Calu3 (cell line): ENCODE measurements around the gene IL17RD.

GRCh38 chr3:53235880-53236619, 19.8 kb downstream of the TKT start:
- PRO-cap, result no peak

DNA sequence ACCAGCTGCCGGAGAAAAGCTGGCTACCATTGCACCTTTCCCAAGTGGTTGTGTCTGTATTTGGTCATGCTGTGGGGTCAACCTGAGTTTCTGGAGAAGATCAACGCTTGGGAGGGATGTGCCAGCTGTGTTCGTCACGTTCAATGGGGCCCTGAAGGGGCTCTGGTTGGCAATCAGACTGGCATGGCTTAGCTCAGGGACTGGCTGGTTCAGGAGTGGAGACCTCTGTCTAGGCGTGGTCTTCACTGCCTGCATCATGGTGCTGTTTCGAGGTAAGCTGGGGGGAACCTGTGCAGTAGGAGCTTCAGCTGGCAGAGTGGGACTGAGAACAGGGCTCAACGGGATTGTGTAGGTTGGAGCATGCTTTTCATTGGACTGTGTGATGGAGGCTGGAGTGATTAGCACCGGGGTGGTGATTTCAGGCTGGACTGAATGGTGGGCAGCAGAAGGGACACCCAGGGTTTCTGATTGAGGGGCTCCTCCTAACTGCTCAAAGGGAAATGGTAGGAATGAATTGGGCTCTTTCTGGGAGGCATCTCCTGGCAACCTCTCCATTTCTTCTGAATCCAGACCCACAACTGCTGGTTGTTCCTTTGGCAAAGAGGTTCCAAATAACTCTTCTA, 36.5 kb upstream of the TKT start:
- PRO-cap, result no peak

- PRO-cap, result no peak
These were observed 39.2 kb downstream of the DCP1A start for GRCh38 chr3:53308049-53308603.

- PRO-cap, result no peak
These were observed 41.3 kb downstream of the CHDH start for GRCh38 chr3:53804823-53805500.

DNA sequence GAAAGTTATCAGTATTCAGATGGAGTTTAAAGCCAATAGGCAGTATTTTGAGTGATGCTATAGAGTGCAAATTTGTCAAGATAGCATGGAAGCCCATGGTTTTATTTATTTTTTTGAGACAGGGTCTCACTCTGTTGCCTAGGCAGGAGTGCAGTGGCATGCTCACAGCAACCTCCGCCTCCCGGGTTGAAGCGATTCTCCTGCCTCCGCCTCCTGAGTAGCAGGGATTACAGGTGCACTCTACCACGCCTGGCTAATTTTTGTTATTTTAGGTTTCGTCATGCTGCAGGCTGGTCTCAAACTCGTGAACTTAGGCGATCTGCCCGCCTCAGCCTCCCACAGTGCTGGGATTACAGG, 2.6 kb upstream of the ACTR8 start:
- PRO-cap, result no peak

DNA sequence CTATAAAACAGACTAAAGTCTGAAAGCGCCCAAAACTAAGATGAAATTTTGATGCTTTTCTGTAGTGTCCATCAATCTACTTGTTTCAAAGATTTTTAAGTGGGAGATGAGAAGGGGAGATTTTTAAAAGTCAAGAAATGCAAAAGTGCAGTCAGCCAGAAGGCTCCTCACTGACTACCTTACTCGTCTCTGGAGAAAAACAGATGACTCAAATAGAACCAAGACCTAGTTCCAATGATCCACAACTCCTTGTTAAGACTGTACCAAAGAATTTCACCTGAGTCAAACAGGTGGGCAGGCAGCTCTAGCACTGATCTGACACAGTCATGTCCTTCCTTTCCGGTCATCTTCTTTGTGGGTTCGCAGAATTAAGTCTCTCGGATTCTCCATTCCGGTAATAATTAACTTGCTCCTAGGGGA, 1.0 kb downstream of the SELENOK start:
- PRO-cap, result no peak

GRCh38 chr3:53893108-53893511, 1.5 kb upstream of the SELENOK start:
- PRO-cap, result no peak

GRCh38 chr3:54121643-54122524, 468 bp upstream of the CACNA2D3 start:
- PRO-cap, result no peak

DNA sequence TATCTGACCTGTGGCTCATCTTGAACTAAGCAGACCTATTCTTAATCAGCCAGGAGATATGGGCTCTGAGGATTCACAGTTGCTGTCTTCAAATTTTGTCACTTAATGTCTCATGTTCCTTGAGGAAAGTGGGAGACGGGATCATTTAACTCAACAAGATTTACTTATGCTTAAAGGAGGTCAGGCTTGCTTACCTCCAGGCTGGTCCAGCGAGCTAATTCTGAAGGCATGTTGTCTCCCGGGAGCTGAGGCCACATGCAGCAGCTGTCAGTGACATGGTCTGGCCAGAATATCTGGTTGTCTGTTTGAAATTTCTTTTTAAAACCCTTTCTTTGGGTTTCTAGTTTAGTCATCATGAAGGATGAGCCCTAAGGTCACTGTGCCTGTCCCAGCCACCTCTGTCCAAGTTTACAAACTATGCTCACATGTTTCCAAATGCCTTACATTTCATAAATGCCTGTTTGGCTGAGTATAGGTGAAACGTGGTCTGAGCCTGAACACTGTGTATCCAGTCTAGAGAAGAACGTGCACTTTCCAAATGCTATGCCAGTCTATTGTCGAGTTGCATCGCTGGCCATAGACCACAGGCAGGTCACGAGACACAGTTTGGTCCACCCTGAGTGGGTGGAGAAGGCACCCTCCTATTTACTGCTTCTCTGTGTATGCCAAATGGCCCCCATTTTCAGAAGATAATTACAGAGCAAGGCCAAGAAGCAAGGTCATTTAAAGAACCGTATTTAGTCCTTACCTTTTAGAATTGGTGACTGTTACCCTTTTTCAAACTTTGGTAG, 26.7 kb downstream of the LRTM1 start:
- PRO-cap, result no peak

- PRO-cap, result no peak
These were observed 112.7 kb downstream of the ERC2 start for GRCh38 chr3:56355431-56356138.

- PRO-cap, result no peak
These were observed 1.9 kb downstream of the TASOR start for GRCh38 chr3:56681050-56681582.

DNA sequence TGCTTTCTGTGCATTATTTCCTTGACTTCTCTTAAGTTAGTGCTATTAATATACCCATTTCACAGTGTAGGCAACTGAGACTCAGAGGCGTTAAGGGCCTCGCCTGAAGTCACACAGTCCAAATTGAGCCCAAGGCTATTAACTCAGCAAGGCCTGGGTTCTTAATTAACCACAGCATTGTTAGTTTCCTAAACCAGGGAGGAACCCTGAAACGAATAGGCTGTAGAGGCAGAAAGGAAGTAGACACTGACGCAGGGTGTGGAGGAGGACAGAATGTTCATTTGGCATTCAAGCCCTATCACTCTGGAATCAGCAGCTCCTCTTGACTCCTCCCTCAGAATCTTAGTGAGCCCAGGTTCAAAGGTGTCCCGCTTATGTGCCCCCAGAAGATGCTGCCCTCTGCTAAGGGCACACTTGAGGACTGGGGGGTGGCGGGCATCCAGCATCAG, 13.9 kb downstream of the ARHGEF3 start:
- PRO-cap, result no peak

GRCh38 chr3:56801446-56801801, 325 bp downstream of the ARHGEF3 start:
- PRO-cap, result no peak

GRCh38 chr3:57068146-57069287, 8.1 kb downstream of the SPATA12 start:
- PRO-cap, result no peak

DNA sequence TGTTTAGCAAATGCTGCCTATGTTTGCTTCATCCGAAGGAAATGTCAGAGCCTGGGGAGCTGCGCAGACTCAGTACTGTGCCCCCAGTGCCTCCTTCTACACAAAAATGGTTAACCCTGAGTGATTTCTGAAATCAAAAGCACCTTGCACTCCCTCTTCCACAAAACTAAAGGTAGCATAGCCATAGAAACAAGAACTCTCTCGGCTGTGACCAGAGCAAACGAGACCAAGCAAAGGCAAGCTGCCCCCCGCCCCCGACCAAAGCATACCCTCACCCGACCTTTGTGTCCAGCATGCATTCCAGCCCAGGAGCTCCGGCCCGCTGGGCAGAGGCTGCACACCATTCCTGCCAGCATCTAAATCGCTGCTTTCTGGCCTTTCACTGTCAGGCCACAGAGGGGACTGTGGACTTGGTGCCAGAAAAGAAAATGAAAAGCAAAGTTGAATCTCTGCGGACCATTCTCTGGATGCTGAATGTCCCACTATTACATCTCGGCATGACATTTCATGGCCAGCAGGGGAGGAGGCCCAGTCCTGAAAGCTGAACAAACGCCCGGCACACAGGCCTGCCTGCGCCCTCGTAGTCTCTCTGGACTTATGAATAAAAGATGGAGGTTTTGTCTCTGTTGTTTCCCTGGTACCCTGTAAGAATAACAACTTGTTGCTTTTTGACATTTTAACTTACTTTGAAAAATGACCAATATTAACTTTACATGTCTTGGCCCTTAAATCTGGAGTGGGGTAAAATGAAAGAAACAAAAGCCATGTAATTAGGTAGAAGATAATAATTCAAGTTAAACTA, 13.0 kb downstream of the IL17RD start:
- PRO-cap, result no peak

DNA sequence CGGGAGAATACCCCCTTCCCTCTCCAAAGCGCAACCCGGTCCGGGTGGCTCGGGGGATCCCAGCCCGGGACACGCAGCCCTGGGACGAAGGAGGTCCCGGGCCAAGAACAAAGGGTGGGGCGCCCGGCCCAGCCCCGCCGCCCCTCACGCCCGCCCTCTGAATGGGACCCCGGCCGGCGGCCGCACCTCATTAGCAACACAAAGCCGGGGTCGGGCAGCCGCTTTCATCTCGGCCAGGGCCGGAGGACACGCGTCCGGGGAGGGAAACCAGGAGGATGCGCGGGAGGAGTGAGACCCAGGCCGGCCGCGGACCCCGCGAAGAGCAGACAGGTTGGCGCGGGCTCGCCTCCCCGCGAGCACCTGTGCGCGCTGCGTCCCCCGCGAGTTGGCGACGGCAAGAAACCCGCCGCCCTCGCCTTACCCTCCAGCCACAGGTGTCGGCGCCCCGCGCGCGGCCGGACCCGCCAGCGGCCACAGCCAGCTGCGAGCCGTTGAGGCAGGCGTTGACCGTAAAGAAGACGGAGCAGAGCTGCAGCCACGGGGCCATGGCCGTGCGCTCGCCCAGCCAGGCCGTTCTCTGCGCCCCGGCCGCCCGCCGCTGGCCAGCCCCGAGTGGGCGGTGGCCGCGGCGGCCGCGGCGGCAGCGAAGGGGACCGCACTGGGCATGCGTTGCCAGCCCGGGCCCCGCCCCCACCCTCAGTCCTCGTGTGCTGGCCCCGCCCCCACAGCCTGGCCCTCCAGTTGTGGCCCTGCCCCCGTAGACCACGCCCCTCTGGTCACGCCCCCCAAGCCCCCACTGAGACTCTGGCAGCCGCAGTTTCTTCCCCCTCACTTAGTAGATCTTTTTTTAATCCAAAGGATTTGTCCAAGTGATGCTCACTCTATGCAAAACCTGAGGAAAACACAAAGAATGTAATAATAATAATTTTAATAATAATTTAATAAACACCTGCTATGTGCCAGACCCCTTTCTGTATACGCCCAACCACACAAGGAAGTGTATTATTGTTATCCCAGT, at the start of gene IL17RD:
Gene IL17RD, minus strand, starts transcription at position 614 of the 1,018 bp plus-strand sequence.
- PRO-cap, result bidirectional peak, plus-strand start at position 778 of the sequence, minus-strand start at position 614 of the sequence

DNA sequence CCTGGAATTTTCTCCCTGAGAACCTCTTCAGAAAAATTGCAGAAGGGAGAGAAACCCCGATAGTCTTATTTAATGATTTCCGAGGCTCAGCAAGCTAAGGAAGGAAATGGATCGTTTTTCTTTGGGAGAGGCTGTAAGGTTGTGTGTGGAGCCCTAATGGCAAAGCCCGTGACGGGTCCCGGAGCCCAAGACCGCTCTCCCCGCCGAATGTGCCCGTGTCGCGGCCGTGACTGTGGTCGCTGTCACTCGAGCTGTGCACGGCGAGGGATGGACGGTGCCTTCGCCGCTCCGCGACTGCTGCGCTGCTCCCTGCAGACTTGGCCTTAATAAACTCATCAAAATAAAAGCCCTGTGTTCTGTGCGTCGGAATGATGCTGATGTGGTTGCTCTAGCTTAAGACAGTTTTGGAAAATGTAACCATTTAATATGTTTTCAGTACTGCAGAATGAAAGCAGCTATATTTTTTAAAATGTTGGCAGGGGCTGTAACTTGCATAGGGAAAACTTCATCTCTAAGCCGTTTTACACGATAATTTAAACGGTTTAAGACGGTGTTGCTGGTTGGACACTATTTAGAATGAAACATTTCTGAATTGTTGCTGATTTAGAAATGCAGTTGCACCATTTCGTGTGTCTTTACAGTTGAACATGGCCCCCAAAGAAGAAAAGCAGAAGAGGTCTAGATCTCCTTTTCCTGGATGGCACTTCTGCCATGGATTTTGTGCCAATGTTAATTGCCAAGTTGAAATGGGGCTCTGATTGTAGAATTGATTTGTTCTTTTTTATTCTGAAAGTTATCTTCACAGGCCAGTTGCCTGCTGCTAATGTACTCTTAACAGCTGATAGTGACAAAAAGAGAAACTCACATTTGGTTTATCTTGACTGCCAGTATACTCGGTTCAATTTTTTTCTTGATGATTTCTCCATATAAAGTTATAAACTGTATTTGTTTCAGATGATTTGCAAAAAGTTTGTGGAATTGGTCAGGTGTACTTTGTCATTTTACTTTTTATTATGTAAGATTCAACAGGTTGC, 1.1 kb downstream of the APPL1 start:
- PRO-cap, result unidirectional peak, minus-strand start at position 299 of the sequence; unidirectional peak, minus-strand start at position 319 of the sequence

- PRO-cap, result no peak
These were observed 10.7 kb downstream of the ARF4 start for GRCh38 chr3:57586287-57586926.

DNA sequence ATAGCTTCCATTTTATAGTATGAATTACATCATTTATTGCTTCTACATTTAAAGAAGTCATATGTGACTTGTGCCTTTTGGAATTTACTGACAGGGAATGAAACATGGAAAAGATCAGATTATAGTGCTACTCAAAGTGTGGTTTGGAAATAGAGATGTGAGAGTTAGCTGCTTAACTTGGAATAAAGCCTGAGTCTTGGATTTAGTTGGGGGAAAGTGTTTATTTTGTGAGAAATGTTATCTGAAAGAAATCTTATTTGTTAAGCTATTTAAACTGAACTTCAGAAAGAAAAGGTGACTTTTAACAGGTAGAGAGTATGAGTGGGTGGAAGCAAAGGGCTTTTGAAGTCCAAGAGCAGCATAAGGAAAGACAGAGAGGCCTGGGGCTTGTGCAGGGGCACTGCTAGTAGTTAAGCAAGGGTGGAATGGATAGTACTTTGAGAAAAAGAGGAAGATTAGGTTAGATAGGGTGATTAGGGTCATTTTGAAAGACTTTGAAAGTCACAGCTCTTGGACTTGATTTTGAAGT, 60.5 kb downstream of the SLMAP start:
- PRO-cap, result no peak

DNA sequence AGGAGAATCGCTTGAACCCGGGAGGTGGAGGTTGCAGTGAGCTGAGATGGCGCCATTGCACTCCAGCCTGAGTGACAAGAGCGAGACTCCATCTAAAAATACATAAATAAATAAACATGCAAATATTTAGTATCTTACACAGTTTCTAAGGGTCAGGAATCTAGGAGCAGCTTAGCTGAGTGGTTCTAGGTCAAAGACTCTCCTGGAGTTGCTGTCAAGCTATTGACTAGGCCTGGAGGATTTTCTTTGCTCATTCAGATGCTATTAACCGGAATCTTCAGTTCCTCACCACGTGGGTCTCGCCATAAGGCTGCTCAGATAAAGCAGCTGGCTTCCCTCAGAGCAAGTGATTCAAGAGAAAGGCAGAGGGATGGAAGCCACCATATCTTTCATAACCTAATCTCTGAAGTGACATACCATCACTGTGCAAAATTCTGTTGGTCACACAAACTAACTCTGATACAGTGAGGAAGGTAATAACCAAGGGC, 72.8 kb upstream of the FLNB start:
- PRO-cap, result no peak